UCH-1 (cell line): ENCODE measurements around the gene TPT1.

DNA sequence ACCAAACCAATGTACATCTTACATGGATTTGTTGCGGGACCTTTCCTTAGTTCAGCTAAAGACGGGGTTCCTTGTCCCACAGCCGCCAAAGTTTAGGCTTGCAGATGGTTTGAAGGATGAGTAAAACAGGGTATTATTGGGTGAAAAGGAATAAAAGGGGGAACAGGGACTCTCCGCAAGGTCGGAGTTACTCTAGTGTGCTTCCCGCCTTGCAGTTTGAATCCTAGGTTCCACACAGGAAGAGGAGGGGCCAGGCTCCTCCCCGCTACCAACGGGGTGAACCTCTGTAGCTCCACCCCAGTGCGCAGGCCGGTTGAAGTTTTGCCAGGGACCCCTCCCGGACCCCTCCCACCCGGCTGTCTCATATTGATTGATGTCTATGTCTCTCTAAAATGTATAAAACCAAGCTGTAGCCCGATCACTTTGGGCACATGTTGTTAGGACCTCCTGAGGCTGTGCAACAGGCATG lies 11.6 kb upstream of the GTF2F2 start:
- RRBS: no CpG with 5 or more reads among the region's 13 CpGs

DNA sequence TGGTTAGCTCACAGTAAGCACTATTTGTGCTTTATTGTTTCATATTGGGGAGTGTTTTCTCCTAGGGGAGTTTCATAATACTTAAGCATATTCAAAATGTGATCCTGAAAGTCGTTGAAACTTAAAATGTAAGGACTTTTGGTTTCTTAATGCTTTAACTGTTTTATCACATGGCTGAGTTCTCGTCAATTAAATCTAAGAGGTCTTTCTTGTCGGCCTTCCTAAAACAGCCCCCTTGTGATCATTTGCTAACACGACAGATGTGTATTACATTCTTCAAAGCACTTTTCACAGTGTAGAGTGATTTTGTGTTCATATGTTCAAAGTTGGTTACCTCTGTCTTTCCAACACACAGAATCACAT lies 990 bp downstream of the GTF2F2 start:
- RRBS: no CpG with 5 or more reads among the region's 4 CpGs

DNA sequence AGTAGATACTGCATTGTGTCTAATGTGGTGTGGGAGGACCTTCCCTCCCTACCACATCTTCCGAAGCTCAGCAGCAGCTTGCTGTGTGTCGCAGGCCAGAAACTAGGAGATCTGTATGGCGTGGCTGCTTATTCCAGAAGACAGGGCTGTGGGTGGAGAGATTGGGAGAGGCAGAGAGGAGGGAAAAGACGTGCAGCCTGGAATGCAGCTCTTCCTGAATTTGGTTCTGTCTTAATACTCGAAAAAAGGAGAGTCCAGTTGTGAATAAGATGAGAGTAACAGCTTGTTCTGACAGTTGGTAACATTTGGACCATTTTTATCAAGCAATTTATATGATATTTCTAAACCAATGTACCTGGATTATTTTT lies 23.2 kb downstream of the GTF2F2 start:
- RRBS: no CpG with 5 or more reads among the region's 5 CpGs

DNA sequence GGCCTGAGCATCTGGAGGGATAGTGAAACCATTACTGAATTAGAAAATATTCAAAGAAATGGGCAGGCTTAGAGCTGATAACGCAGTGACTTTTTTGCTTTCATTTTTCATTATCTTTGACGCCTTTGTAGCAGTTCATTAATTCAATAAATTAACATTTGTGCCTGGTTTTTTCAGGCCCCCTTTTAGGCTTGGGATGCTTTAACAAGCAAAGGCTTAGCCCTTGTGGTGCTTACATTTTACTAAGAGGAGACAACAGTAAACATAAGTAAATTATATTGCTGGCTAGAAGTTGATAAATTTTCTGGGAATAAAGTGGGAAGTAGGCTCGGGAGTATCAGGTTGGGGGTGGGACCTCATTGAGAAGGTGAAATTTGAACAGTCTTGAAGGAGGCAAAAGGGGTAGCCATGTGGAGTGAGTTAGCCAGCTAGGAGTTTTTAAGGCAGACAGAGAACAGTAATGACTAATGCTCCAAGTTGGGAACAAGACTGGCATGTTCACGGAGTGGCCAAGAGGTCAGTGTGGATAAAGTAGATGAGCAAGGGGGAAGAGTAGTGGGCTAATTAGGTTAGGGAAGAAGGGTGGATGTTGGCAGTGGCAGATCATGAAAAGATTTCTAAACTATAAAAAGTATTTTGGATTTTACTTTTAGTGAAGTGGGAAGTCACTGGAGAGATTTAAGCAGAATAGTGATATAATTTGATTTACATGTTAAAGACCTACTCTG lies 36.6 kb downstream of the GTF2F2 start:
- RRBS: no CpG with 5 or more reads among the region's 4 CpGs

- RRBS: no CpG with 5 or more reads among the region's 8 CpGs
Measured at GRCh38 chr13:45295373-45295920, 45.5 kb downstream of the TPT1 start.

- RRBS: no CpG with 5 or more reads among the region's 10 CpGs
Measured at GRCh38 chr13:45330907-45331968, 9.7 kb downstream of the TPT1 start.

DNA sequence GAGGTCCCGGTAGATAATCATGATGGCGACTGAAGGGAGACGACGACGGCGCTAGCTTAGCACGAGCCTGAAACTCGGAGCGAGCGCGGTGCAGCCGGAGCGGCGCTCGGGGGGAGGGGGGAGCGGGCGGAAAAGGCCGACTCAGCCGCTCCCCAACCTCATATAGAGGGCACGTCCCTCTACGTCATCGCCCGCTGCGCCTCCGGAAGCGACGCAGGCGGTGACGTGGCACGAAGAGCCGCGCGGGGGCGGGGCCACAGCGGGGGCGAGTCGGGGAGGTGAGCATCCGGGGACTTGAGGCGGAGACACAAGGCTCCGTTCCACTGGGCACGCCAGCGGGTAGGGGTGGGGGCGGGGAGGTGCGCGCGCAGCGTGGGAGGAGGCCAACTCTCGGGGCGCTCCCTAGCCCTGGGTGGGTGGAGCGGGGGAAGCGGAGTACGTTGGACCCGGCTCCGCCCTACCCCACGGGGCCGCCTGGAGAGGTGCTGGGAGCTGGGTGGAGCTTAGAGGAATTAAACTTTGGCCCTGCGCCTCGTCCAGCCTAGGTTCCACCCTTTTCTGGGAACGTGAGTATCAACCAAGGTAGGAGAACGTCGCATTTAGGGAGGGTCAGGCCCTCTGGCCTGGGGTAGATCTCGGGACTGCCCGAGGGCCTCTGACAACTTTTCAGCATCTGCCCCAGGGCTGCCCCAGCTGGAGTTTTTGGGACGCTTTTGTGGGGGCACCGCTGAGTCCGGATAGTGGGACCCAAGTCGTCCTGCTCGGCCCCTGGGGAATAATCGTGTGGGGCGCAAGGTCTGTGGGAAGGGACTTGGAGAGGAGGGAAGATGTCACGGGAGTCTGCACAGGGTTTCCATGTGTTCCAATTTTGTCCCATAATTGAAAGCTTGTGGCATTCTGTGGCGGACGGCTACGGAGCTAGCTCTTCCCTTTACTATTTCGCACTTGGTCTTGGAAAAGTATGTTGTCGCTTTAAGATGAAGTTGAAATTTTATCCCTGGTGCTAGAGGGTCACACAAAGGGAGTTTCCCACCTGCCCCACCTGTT lies at the start of gene TPT1:
TPT1 (minus strand) TSS at position 135 of the 1,047 bp plus-strand sequence.
- RRBS: 2% methylated on average over 19 of the region's 76 CpGs

- RRBS: no CpG with 5 or more reads among the region's 1 CpG
Measured at GRCh38 chr13:45342096-45342256, 993 bp upstream of the TPT1 start.

GRCh38 chr13:45371733-45372280 lies 30.8 kb upstream of the TPT1 start:
- RRBS: no CpG with 5 or more reads among the region's 5 CpGs

- RRBS: no CpG with 5 or more reads among the region's 3 CpGs
Measured at GRCh38 chr13:45414935-45415254, 3.3 kb downstream of the SLC25A30 start.

DNA sequence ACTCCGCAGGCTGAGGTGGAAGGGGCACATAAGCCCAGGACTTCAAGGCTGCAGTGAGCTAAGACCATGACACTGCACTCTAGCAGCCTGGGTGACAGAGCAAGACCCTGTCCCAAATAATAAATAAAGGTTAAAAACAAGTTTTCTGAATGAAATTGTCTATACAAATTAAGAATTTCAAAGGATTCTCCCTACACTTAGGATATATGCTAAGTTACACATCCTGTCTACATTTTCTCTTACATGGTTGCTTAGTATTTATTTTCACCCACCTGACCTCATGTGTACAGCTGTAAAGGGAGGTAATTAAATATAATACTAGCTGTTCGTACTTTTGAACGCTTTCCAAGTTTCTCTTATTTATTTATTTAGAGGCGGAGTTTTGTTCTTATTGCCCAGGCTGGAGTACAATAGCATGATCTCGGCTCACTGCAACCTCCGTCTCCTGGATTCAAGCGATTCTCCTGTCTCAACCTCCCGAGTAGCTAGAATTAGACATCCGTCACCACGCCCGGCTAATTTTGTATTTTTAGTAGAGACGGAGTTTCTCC lies 1.4 kb downstream of the SLC25A30 start:
- RRBS: no CpG with 5 or more reads among the region's 12 CpGs

- RRBS: no CpG with 5 or more reads among the region's 6 CpGs
Measured at GRCh38 chr13:45461283-45461888, 3.4 kb upstream of the COG3 start.

DNA sequence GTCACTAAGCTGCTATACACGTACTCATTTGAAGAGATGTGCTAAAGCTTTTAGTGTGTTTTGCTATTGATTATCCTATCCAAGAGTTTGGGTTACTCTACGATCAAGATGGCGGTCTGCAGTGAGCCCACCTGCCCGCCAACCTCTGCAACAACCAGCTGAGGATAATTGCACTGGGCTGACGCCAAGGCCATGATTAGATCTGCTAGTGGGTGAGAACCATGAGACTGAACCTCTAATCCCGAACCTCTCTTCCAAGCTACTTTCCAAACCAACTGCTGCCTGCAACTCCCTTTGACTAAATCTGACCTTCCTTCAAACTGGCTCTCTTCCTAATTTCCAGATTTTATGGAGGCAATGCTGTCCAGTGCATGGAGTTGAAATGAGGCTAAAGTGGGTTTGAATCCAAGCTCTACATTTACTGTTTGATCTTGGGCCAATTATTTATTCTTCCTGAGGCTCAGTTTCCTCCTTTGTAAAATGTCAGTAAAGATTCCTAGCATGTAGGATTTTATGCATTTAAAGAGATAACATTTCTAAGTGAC lies 1.7 kb downstream of the CPB2 start:
- RRBS: no CpG with 5 or more reads among the region's 6 CpGs

- RRBS: no CpG with 5 or more reads among the region's 8 CpGs
Measured at GRCh38 chr13:46122237-46122663, 17.4 kb upstream of the CPB2 start.

GRCh38 chr13:46385584-46386167 lies 1.4 kb downstream of the RUBCNL start:
- RRBS: no CpG with 5 or more reads among the region's 10 CpGs

GRCh38 chr13:46593293-46593794 lies 40.4 kb downstream of the LRCH1 start:
- RRBS: no CpG with 5 or more reads among the region's 11 CpGs

- RRBS: no CpG with 5 or more reads among the region's 4 CpGs
Measured at GRCh38 chr13:46620158-46620909, 67.4 kb downstream of the LRCH1 start.

- RRBS: no CpG with 5 or more reads among the region's 1 CpG
Measured at GRCh38 chr13:46667911-46668265, 114.9 kb downstream of the LRCH1 start.

GRCh38 chr13:46794475-46795941 lies 2.0 kb downstream of the ESD start:
- RRBS: no CpG with 5 or more reads among the region's 13 CpGs

DNA sequence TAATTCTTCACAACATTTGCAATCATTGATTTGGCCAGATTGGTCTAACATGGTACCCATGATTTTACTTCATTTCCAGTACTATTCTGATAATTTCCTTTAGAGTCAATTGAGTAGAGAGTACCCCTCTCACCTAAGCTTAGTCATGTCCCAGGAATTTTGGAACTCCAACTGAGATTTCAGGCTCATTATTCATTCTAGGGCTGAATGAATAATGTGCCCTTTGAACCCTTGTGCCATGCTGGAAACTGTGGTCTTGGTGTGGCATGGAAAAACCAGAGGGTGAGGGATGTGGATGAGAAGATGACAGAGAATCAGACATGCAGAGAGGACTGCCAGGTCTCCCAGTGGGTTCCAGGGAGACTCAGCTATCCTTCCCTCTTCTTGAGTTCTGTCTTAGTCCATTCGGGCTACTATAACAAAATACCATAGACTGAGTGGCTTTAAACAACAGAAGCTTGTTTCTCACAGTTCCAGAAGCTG lies 30.2 kb downstream of the ITM2B start:
- RRBS: no CpG with 5 or more reads among the region's 1 CpG